Gastrocnemius medialis (tissue), 3 donors: ENCODE measurements around the genes DMRTB1 and YIPF1.

GRCh38 chr1:53053475-53054451, 8.2 kb upstream of the PODN start:
- PRO-cap = no peak
- RAMPAGE, long total RNA, 3 experiments = no peak in any of the 3 experiments

DNA sequence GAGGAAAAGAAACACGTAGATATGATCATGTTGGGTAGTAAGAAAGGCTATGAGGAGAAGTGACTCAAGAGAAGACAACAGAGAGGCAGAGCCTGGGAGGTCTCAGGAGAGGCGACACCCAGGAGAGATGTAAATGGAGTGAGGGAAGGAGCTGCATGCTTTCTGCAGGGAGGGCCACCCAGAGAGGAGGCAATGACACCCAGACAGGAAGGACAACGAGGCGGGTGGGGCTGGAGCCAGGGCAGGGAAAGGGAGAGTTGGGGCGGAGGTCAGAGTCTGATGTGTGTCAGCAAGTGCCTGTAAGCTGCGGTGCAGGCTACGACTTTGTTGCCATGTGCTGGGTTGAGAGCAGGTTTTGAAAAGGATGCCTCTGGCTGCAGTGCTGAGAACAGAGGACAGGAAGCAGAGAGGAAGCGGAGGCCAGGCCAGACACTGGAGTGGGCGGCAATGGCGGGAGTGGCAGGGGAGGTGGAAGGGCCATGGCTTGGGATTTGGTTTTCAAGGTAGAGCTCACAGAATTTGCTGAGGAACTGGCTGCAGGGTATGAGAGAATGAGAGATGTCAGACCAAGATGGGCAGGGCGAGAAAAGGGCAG, 31.3 kb downstream of the SLC1A7 start:
- PRO-cap = no peak
- RAMPAGE, long total RNA, 3 experiments = no peak in any of the 3 experiments

GRCh38 chr1:53190223-53190891, 6.3 kb upstream of the CPT2 start:
- PRO-cap = no peak
- RAMPAGE, long total RNA, 3 experiments = no peak in any of the 3 experiments

- PRO-cap = no peak
- RAMPAGE, long total RNA, 3 experiments = no peak in any of the 3 experiments
Measured at GRCh38 chr1:53195329-53196039, 1.1 kb upstream of the CPT2 start.

DNA sequence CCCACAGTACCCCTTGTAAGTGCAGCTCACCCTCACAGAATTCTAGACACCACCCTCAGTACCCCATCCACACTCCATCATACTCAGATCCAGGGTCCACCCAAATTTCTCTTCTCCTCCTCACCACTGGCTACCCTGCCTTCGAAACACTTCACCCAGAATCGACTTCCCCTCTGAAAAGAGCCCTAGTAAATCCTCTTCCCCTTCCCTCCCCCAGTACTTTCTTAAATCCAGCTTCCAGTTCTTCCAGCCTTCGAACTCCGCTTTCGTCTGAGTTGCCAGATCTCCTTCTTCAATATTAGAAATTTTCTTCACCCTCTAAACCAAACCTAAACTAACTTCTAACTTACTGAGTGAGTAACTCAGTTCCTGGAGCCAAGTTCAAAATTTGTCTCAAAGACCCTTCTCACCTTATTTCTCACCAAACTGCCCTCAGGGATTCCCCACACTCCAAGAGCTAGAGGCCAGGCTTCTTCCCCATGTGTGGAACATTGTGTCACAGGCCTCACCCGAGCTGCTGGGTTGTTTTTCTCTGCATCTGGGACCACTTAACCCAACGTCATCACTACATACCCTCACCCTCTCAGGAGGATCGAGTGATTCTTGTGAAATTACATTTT, 1.3 kb downstream of the CPT2 start:
- PRO-cap = unidirectional peak, minus-strand start at position 493 of the sequence
- RAMPAGE, long total RNA, 3 experiments = no peak in any of the 3 experiments

DNA sequence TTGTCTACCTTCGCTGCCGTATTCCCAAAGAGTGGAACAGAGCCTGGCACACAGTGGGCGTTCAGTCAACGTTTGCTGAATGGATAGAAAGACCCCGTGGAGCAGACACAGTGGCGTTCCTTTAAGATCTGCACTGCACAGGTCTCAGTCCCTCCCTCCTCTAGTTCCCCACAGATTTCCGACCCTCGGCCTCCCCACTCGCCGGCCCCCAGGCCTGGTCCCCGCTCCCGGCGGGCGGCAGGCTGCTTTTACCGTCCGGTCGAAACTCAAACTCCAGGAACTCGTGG, 266 bp downstream of the MAGOH start:
- PRO-cap = no peak
- RAMPAGE, long total RNA, 3 experiments = no peak in any of the 3 experiments

- PRO-cap = bidirectional peak, plus-strand start at chr1:53326444, minus-strand start at chr1:53326081; unidirectional peak, plus-strand start at chr1:53326684
- RAMPAGE, long total RNA, 3 experiments = no peak in any of the 3 experiments
Measured at GRCh38 chr1:53326387-53327159, 1.3 kb downstream of the LRP8 start.

DNA sequence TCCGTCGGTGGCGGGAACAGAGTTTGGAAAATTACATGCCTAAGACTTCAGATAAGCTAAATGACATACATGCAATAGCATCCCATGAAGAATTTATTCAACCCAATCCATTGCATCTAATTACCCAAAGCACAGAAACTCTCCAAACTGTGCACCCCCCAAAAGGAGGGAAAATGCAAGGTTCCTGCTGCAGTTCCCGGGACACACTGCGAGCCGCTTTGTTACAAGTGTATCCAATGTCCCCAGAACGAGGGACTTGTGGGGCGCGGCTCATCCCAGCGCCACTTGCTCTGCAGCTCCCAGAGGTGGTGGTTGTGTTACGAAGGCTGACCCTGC, at the start of gene DMRTB1:
TSS of gene DMRTB1 (plus strand) at position 284 of the 336 bp plus-strand sequence.
- PRO-cap = no peak
- RAMPAGE, long total RNA, 3 experiments = no peak in any of the 3 experiments

DNA sequence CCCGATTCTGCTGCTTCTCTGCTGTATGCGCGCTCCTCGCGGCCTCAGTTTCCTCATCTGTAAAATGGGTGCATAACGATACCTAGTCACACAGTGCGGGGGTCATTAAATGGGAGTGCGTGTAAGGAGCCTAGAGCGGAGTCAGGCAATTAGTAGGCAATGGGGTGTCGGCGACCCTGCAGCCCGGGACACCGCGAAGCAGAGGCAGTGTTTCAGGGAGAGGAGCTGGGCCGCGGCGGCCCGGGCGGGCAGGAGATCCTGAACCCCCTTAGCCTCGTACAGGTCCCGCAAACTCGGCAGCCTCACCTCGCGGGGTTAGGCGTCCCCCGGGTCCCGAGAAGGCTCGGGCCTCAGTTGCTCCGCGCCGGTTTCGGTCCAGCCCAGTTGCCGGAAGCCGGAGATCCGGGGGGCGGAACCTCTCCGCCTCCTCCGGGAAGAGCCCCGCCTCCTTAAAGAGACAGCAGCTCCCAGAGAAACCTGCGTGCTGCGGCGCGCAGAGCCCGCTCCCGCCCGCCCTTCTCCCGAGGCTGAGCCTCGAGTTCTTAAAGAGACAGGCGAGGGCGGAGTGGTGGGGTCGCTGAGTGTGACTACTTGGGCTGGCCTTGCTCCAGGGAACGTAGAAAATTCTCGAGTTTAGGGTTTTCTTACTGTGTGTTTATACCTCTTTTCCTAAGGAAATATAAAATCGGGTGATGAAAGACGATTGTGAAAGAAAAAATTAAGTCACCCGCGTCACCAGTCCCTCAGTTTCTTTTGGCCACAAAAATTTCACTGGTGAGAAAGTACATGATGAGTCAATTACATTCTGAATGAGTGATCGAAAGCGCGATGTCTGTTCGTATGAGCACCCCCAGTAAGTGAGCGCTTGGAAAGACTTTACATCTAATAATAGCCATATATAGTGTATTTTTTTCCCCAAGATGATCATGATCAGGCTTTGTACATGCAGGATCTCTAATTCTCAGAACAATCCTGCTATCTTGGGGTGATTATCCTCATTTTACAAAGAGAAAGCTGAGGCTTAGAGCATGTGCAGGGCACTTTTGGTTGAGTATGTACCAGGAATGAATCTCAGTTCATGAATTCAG, at the start of gene YIPF1:
TSS of gene YIPF1 (minus strand) at position 391 of the 1,088 bp plus-strand sequence.
- PRO-cap = bidirectional peak, plus-strand start at position 568 of the sequence, minus-strand start at position 393 of the sequence; unidirectional peak, plus-strand start at position 803 of the sequence
- RAMPAGE, long total RNA, 3 experiments = start-site peak on the minus strand in 3 of 3 experiments, centred at positions 371 to 390 of the sequence, 185 to 460 reads per replicate

- PRO-cap = no peak
- RAMPAGE, long total RNA, 3 experiments = no peak in any of the 3 experiments
Measured at GRCh38 chr1:53902305-53902689, 8.3 kb downstream of the DIO1 start.

GRCh38 chr1:54120917-54122151, 31.5 kb downstream of the CDCP2 start:
- PRO-cap = no peak
- RAMPAGE, long total RNA, 3 experiments = no peak in any of the 3 experiments

GRCh38 chr1:54223659-54224349, 23.8 kb downstream of the MRPL37 start:
- PRO-cap = no peak
- RAMPAGE, long total RNA, 3 experiments = no peak in any of the 3 experiments

DNA sequence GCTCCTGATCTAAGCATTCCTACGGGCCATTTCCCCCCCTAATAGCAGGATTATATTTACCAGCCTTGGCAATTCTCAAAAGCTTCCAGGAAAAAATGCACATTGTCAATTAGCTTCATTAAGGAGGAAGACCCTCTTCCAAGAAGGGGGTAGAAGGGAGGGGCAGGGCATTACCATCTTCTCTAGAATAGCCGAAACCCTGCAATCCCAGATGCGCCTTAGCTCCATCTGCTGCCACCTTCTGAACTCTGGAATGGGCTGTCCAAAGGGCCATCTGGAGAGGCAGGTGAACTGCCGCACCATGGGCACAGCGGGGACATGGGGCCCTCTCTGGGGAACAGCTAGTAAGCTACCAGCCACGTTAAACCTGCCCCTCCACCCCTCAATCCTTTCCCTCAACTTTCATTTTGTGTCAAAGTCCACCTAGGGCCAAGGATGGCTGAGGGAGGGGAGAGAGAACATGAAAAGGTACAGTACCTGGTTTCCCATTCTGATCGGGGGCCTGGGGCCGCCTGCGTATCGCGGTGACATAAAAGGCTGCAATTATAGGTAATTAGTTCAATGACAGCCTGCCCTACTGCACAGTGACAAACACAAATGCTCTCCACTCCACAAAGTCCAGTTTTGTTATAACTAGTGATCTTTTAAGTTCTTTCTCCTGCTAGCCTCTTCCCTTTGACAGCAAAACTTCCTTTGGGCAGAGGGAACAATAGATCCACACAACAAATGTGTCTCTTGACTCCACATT, 56.9 kb downstream of the MRPL37 start:
- PRO-cap = no peak
- RAMPAGE, long total RNA, 3 experiments = no peak in any of the 3 experiments

DNA sequence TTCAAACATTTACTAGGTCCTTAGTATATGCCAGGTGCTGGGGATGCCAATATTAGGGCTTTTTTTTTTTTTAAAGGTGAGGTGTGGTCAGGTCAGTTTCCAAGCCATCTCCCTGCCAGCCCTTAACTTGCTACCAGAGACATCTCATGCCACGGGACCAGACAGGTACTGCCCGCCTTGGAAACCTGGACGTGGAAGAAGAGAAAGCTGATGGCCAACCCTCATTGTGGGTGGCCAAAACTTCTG, 78.2 kb downstream of the MRPL37 start:
- PRO-cap = no peak
- RAMPAGE, long total RNA, 3 experiments = no peak in any of the 3 experiments

- PRO-cap = no peak
- RAMPAGE, long total RNA, 3 experiments = no peak in any of the 3 experiments
Measured at GRCh38 chr1:54324570-54325345, 124.8 kb downstream of the MRPL37 start.

GRCh38 chr1:54360116-54360906, 160.3 kb downstream of the MRPL37 start:
- PRO-cap = no peak
- RAMPAGE, long total RNA, 3 experiments = no peak in any of the 3 experiments

GRCh38 chr1:54479471-54479688, 68.6 kb upstream of the ACOT11 start:
- PRO-cap = no peak
- RAMPAGE, long total RNA, 3 experiments = no peak in any of the 3 experiments

GRCh38 chr1:54585557-54586214, 37.6 kb downstream of the FAM151A start:
- PRO-cap = bidirectional peak, plus-strand start at chr1:54585951, minus-strand start at chr1:54585812
- RAMPAGE, long total RNA, 3 experiments = no peak in any of the 3 experiments

GRCh38 chr1:54646231-54646654, 4.7 kb downstream of the MROH7 start:
- PRO-cap = no peak
- RAMPAGE, long total RNA, 3 experiments = no peak in any of the 3 experiments

- PRO-cap = no peak
- RAMPAGE, long total RNA, 3 experiments = no peak in any of the 3 experiments
Measured at GRCh38 chr1:54743648-54744003, 20.7 kb downstream of the PARS2 start.